ENCODE measurements around a stretch of chr3.

DNA sequence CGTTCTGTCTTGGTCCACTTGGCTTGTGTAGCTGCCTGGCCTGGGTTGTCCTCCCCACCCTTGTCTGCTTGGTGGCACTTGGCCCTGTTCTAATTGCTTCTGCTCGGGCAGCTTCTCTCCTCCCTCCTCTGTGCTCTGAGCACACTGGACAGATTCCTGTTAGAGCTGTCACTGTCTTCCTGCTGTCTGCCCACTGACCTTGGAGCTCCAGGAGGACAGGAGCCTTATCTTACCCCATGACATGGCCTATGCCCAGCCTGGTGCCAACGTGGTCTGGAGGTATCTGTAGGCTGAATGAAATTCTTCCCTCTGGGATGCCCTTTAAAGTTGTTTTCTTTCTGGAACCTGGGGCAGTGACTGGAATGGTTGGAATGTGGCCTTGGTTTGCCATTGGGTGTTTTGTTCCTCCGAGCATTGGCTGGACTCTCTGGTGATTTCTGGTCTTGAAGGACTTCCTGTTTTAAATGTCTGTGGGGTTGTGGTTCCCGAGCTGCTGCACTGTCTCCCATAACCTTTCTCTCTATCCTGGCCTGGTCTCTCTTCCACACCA lies 94.1 kb downstream of the FAM43A start:
- RRBS, result no CpG with 5 or more reads among the region's 5 CpGs

- RRBS, result no CpG with 5 or more reads among the region's 2 CpGs
These were observed 185.5 kb downstream of the FAM43A start for GRCh38 chr3:194871152-194871516.

- RRBS, result no CpG with 5 or more reads among the region's 7 CpGs
These were observed 194.3 kb downstream of the FAM43A start for GRCh38 chr3:194879925-194880451.

DNA sequence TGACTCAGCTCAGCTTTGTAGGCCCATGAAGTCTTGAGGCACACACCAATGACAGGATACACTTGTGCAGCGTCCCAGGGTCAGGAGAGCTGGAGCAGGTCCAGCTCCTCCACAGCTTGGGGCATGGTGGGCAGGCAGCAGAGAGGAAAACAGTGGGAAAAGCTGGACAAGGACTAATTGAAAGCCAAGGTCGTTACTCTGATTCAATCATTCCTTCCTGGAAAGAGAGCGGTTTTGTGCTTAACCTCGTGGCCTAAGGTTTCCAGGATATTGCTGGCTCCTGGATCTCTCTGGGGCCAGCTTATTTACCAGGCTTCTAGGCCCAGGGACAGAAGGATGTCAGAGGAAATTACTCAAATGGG lies 245.1 kb downstream of the FAM43A start:
- RRBS, result no CpG with 5 or more reads among the region's 4 CpGs

DNA sequence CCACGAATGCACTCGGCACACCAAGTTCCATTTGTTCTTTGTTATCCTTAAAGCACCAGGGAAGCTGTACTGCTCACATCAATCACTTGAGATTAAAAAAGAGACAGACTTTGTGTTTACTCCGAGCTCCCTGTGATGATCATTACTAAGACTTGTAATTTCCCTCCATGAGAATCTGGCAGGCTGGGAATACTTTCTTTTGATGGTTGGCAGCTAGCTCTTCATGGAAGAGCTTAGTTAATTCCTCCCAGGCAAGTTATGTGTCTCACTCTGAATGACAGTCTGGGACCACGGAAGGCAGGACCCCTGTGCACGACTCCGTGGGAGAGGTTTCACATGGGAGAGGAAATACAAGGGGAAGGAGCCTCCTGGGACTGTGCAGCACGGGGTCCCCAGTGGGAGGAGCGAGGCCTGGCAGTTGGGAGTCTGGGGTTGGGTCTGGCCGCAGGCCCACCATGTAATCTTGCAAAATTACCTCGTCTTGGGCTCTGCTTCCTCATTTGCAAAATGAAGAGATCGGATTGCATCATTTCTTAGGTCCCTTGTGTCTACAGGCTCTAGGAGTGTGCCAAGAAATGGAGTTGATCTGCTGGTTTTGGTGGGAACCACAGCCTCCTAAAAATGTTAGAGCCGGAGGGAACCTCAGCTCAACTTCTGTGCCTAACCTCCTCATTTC lies 268.1 kb downstream of the XXYLT1 start:
- RRBS, result no CpG with 5 or more reads among the region's 12 CpGs

DNA sequence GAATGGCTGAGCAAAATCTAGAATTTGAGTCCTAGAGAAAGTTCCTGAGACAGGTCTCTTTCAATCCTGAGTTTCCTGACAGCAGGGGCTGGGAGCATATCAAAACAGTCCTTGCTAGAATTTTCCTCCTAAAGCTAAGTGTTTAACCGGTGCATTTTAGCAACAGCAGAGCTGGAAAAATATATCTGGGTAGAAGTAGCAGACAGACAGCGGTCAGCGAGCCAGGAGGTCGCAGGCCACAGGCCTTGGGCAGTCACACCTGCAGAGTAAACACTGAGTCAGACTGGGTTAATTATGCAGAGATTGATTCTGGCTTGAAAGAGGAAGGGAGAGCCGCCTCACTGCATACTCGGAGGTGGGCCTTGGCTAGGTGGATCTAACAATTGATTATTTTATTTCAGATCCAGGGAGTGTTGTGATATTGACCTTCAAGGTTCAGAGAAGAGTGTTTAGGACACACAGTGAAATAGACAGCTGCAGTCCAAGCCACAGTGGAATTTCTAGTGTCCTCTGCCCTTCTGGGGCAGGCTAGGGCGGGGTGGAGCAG lies 237.5 kb downstream of the XXYLT1 start:
- RRBS, result no CpG with 5 or more reads among the region's 7 CpGs

GRCh38 chr3:195102696-195103063 lies 168.3 kb downstream of the XXYLT1 start:
- RRBS, result no CpG with 5 or more reads among the region's 8 CpGs

DNA sequence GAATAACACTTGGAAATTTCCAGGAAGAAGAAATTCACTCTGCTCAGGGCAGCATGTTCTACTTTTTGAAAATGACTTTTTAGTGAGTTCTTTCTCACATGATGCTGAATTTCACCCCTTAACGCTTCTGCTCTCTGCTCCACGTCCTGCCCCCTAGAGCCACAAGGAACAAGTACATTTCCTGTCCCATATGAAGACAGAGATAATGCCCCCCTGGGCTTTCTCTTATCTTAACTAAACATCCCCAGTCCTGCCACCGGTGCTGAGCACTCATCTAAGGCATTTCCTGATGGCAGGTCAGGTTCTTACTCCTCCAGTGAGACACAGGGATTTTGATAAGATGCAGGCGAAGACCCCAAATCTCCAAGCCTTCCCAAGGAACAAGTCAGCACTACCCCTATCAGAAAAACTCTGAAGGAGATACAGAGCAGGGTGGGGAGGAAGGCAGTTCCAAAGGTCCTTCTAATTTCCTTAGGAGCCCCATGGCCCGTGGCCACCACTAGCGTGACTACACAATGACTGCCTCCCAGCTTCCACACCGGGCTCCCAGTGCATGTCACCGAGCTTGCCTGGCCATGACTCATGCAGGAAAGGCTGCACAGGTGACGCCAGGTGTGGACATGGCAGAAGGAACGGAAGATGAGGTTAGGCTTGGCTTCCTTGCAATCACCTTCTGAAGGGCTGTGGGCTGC lies 152.9 kb downstream of the XXYLT1 start:
- RRBS, result no CpG with 5 or more reads among the region's 10 CpGs

GRCh38 chr3:195150060-195150983 lies 120.6 kb downstream of the XXYLT1 start:
- RRBS, result 69% methylated on average over 4 of the region's 21 CpGs

- RRBS, result no CpG with 5 or more reads among the region's 8 CpGs
These were observed 74.7 kb downstream of the XXYLT1 start for GRCh38 chr3:195196133-195196826.

- RRBS, result 64% methylated on average over 2 of the region's 4 CpGs
These were observed 7.8 kb upstream of the ACAP2 start for GRCh38 chr3:195450713-195451026.

DNA sequence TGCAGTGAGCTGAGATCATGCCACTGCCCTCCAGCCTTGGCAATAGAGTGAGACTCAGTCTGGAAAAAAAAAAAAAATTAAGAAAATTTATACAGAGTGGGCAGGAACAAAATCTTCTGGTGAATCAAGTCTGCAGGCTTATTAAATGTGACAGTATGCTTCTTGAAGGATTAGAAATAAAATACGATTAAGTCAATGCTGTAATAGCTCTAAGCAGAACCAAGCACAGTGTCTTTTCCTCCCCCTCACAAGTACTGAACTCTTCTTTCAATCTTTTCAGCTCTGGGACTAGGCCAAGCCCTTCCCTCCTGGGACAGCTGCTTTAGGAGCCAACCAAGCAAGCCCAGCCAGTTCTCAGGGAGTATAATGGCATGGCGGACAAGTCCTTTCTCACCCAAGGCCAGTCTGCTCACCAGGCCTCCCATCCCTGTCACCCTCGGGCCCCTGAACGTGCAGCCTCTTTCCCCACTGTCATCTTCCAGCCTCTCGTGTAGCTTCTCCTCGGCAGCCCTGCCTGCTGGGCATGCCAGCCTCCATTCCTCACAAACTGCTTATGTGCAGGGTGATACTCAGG lies 8.3 kb upstream of the PPP1R2 start:
- RRBS, result no CpG with 5 or more reads among the region's 6 CpGs

- RRBS, result no CpG with 5 or more reads among the region's 55 CpGs
These were observed 62.4 kb upstream of the MUC20 start for GRCh38 chr3:195658290-195658944.

- RRBS, result no CpG with 5 or more reads among the region's 8 CpGs
These were observed 21.9 kb upstream of the MUC20 start for GRCh38 chr3:195698526-195699612.

DNA sequence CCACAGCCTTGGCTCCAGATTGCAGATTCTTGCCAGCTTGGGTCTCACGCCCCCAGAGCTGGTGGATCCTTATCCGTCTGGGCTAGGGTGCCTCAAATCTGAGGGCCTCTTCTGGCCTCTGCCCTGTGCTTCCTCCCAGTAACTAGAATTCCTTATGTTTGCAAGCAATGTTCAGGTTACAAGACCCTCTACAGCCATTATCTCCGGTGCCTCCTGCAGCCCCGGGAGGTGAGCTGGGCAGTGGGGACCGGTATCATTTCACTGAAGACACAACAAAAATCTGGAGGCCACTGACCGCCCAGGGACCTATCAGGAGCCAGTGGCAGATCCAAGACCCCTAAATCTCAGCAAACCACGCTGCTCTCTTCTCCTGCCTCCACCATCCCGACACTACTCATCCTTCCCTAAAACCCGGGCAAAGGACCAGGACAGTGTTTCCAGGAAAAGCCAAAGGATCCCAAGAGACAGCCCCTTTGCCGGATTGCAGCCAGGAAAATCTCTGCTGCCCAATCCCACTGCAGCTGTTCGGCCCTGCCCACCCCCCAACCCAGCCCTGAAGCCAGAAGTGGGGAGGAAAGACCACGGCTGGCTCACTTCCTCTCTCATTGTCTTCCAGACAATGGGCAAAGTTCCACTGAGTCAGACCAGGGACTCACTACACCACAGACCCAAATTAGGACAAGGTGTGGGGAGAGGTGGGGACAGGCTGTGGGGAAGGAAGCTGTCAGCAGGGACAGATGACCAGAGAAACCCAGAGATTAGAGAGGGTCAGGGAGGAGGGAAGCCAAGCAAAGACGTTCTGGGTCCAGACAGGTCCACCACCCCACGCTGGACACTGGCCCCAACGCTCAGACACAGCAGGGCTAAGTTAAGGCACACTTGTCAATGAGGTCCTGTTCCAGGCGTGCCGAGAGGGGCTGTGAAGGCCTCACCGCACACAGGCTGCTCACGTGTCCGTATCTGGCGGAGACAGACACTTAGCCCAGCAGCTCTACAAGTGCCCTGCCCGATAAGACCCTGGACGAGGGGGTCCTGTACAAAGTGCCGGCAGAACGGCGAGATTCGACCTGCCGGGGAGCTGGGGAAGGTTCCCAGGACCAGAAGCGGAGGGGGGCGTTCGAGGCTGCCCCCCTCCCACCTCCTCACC lies 22.2 kb downstream of the TNK2 start:
- RRBS, result 93% methylated on average over 2 of the region's 31 CpGs

DNA sequence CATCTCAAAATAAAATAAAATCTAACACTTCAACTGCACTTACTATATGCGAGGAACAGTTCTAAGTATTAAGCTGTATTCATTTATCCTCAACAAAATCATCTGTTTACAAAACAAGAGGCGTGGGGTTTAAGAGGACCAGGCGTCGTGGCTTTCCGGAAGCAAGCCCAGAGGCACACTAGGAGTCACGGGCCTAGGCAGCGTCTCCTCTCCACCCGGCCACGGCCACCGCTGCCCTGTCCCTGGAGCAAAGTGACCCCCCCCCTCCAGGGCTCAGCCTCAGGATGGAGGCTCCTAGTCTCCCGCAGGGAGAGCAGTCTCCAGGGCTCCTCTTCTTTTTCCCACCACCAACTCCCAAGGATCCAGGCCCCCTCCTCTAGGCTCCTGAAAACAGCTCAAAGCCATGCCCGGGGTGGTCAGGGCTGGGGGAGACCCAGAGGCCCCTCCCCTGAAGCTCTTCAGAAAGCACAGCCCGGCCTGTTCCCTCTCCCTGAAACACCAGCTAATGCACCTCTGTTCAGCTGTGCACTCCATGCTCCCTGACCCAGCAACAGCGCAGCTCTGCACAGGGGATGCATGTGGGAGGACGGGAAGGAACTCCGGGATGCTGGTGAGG lies 16.8 kb downstream of the TNK2 start:
- RRBS, result 61% methylated on average over 6 of the region's 16 CpGs

- RRBS, result 95% methylated on average over 4 of the region's 21 CpGs
These were observed 16.3 kb downstream of the TNK2 start for GRCh38 chr3:195892017-195892516.

GRCh38 chr3:195896673-195897530 lies 11.4 kb downstream of the TNK2 start:
- RRBS, result no CpG with 5 or more reads among the region's 13 CpGs

GRCh38 chr3:195904315-195904680 lies 4.1 kb downstream of the TNK2 start:
- RRBS, result no CpG with 5 or more reads among the region's 4 CpGs

DNA sequence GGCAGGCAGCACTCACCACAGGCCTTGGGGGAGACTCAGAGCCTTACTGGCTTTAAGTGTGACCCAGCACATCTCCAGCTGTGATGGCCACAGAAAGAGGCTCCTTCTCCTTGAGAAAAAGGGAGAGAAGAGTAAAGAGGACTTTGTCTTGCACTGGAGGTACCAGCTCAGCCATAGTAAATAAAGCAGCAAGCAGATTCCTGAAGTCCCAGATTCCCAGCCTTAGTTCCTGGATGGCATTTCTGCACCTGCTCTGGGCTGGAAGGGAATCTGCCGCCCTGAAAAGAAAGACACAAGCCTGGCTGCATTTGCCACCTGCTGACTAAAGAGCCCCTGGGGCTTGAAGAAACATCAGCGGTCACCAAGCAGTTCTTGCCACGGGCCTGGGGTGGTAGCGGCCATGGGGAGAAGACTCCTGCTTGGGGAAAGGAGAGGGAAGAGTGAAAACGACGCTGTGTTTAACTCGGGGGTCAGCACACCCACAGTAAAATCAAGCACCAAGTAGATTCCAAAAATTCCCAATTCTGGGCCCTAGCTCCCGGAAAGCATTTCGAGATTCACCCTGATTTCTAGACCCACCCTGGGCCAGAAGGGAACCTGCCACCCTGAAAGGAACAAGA lies 24.2 kb upstream of the TNK2 start:
- RRBS, result no CpG with 5 or more reads among the region's 9 CpGs

Measured in Jurkat, Clone E6-1 (cell line).